Parotid gland (tissue), 1 donor: ENCODE measurements around the gene PTRH1.

DNA sequence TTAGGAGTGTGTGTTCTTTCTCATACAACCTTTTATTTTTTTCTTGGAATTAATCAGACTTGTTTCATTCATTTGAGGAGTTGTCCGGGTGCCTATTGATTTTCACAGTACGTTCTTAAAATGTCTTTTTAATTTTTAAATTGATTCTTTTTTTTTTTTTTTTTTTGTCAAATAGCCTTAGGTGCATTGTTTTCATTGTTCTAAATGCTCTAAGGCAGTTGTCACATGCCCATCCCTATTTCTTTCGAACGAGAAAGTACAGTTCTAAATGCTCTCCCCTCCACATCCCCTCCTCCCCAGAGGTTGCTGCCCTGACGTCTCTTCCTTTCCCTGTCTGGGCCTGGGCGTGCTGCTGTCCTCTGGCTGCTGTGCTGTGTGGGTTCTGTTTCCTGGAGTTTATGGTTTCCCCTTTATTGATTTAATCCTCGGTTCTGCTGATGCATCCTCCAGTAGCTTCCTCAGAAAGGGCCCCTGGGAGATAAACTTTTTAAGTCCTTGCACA is 48.6 kb downstream of the MVB12B start:
- PRO-cap, result no peak

- PRO-cap, result no peak
These were observed 49.9 kb downstream of the MVB12B start for GRCh38 chr9:126376240-126377194.

DNA sequence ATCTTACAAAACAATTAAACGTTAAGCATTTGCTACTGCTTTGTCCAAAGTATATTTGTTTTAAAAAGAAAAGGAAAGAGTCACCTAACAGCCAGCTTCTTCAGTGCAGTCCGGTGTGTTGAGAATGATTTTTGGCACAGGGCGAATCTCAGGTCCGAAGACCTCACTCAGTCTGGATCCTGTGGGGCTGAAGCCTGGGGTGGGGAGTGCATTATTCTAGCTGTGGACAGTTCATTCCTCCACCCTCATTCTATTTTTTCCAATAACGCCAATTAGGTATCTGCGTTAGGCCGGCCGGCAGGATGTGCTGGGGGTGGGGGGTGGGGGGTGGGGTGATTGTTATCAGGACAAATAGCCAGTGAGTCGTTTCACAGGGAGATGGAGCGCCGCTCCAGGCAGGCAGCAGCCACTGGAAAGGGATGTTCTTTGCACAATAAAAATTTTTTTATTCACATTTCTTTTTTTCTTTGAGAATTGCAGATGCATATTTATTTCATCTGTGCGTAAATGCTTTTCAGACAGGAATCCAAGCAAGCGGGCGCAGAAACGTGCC is 3.9 kb downstream of the LMX1B start:
- PRO-cap, result no peak

GRCh38 chr9:126673545-126674104 is 59.9 kb downstream of the LMX1B start:
- PRO-cap, result no peak

- PRO-cap, result no peak
These were observed 13.3 kb upstream of the ZBTB43 start for GRCh38 chr9:126791477-126791979.

DNA sequence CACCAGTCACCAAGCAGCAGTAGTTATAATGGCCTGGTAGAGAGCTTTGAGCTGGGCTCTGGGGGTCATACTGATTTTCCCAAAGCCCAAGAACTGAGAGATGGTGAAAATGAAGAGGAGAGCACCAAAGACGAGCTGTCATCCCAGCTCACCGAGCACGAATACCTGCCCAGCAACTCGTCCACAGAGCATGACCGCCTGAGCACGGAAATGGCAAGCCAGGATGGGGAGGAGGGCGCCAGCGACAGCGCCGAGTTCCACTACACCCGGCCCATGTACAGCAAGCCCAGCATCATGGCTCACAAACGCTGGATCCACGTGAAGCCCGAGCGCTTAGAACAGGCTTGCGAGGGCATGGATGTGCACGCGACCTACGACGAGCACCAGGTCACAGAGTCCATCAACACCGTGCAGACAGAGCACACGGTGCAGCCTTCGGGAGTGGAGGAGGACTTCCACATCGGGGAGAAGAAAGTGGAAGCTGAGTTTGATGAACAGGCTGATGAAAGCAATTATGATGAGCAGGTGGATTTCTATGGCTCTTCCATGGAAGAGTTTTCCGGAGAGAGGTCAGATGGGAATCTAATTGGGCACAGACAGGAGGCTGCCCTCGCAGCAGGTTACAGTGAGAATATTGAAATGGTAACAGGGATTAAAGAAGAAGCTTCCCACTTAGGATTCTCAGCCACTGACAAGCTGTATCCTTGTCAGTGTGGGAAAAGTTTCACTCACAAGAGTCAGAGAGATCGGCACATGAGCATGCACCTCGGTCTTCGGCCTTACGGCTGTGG is 27.3 kb upstream of the ZBTB34 start:
- PRO-cap, result no peak

DNA sequence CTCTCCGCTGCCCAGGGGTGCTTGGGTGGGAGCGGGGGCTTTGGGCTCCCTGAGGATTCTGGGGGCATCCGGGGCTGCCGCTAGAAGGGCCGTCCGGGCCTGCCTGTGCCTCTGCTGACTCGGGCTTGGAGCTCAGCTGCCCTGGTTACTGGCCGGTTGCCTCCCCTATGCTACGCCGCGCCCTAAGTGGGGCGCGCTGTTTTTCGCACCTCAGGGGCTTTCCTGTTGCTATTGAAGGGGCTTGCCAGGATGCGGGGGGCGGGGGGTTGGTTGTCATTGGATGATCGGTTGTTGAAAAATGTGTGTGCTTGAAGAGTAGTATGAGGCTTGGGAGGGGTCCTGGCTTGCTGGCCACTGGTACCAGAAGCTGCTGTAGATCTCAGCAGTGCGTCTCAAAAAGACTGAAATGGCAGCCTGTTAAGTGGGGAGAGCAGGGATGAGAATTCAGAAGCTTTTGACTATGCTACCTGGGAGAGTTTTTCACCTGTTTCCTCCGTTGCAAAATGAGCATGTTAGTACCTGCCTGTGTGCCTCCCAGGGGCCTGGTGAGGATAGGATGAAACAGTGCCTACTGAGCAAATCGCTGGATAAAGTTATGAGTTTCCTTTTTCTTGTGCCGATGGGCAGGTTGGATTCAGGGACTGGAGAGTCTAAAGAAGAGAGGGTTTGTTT is 1.1 kb downstream of the RALGPS1 start:
- PRO-cap, result no peak

DNA sequence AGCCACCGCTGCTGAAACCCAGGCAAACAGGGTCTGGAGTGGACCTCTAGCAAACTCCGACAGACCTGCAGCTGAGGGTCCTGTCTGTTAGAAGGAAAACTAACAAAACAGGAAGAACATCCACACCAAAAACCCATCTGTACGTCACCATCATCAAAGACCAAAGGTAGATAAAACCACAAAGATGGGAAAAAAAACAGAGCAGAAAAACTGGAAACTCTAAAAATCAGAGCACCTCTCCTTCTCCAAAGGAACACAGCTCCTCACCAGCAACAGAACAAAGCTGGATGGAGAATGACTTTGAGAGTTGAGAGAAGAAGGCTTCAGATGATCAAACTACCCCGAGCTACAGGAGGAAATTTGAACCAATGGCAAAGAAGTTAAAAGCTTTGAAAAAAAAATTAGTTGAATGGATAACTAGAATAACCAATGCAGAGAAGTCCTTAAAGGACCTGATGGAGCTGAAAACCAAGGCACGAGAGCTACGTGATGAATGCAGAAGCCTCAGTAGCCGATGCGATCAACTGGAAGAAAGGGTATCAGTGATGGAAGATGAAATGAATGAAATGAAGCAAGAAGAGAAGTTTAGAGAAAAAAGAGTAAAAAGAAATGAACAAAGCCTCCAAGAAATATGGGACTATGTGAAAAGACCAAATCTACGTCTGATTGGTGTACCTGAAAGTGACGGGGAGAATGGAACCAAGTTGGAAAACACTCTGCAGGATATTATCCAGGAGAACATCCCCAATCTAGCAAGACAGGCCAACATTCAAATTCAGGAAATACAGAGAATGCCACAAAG is 79.5 kb downstream of the RALGPS1 start:
- PRO-cap, result no peak

DNA sequence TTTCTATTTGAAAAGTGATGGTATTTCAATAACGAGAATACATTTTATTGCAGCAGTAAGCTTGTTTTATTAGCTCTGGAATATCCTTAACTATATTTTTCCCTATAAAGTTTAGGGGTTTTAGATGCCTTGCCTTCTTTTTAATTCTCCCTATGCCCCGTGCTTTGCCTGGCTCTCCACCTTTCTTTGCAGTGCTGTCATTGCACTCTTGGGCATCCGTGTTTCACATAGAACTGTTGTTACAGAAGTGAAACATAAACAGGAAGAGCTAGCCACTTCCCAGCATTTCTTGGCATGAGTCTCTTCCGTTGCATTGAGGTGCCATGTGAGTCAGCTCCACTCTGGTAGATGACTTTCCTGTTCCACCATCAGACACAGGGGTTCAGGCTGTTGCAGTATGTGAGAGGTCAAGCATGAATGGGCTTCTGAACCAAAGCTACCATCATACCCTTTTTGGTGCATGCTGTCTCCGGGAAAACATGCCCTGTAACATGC is 73.4 kb downstream of the ANGPTL2 start:
- PRO-cap, result no peak

DNA sequence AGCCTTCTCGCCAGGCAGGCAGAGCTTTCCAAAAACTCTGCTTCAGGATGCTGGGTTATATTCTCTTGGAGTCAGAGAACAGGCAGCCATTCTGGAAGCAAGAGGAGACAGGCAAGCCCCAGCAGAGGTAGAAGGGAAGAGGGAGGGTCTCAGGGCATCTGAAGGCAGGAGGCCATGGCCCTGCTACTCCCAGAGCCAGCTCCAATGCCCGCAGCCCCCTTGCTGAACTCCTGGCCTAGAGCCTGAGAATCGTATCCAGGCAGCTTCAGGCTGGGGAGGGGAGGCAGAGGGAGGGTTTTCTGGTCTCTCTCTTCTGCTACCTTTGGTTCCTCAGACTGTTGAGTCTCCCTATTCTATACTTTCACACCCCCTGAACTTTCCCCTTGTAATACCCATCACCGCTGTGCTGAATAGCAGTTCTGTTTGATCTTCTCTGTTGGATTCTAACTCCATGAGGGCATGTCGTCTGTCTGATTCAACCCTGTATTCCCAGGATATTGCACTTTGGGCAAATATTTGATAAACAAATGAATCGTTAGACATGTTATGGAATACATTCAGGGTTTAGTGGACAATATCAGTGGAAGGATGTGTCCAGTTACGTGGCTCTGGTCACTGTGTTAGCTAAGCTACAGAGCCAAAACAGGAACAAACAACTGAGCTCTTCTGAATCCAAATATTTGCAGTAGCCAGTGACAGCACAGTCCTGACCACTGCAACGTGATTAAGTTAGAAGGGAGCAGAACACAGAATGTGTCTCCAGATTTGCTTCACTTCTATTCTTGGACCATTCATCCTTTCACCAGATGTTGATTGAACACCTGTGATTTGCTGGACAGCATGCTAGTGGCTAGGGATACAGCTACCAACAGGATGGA is 13.3 kb downstream of the ANGPTL2 start:
- PRO-cap, result no peak

DNA sequence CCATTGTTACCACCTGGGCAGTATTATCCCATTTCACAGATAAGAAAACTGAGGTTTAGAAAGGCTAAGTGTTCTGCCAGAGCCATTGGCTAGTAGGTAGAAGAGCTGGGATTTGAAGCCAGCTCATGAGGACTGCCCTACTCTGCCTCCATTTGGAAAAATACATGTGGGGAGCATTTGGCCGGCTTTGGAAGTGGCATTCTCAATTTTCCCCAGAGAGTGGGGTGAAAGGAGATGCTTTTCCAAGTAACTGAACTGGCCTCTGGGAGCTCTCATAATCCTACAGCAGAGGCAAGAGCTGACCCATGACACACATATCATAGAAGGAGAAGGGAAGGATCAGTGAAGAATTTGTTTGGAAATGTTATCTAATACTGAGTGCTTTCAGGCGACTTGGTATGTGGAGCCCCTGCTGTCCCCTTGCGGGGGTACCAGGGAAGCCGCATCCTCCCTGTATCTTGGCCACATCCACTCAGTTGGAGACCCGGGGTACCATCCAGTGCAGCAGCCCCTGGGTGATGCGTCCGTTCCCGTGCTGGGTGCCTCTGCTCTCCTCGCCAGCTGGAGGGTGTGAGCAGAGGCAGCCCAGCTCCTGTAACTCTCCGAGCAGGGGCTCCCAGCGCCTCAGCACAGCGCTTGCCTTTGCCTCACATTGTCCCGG is 1.1 kb downstream of the ANGPTL2 start:
- PRO-cap, result no peak

DNA sequence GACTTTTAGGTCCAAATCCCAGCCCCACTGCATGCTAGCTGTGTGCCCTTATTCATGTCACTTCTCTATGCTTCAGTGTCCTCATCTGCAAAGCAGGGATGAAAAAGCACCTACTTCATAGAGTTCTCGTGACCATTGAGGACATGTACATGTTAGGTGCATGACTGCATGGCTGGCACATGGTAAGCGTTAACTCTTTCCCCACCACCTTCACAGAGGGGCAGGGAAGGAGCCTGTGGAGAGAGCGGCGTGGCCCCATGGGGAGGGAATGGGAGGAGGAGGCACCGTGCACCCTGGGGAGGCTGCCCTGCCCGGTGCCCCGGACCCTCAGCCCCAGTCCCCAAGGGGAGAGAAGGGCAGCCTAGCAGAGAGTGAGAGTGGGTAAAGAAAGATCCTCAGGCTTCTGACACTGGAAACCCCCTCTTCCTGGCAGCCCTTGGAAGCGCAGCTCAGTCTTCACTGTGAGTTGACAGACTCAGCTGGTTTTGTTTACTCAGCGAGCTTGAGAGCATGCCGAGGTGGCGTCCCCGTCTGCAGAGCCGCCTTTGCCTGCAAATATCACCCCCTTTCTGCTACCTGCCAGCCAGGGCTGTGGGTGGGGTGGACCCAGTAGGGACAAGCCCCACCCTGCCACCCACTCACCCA is 10.6 kb upstream of the ANGPTL2 start:
- PRO-cap, result no peak

DNA sequence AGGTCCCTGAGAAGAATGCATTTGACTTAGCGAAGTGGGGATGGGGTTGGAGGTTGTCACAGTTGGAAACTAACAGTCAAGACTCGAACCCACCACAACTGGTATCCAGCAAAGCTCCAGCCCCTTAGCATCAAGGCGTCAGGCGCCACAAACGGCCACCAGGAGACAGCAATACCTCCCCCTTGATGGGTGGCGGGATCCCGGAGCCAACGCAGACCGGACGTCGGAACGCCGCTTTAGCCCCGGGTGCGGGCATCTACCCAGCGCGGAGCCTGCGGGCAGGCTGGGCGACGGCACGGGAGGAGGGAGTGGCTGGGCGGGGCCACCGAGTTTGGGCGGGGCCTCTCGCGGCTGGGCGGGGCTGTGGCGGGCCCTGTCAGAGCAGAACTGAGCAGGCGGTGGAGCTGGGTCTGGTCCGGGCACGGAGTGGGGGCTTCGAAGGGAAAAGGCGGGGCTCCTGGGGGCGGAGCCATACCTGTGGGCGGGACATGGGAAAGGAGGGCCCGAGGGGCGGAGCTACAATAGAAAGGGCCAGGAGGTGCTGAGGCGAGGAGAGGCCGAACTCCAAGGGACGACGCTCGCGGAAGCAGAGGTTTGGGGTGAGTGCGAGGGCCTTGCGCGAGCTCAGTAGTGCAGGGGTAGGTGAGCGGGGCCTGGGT is 40.4 kb upstream of the GARNL3 start:
- PRO-cap, result bidirectional peak, plus-strand start at position 534 of the sequence, minus-strand start at position 274 of the sequence

DNA sequence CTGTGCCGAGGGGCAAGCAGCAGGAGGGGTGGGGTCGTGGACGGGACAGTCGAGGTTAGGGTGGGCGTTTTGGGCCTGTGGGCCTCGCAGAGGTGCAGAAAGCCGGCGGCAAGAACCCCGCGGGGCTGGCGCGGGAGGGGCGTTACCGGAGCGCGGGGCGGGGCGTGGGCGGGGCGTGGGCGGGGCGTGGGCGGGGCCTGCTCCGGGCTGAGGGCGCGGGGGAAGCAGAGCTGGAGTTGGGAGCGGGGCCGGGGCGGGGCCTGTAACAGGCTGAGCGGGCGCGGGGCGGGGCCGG is 39.9 kb upstream of the GARNL3 start:
- PRO-cap, result no peak

GRCh38 chr9:127337039-127337328 is 60.0 kb upstream of the SLC2A8 start:
- PRO-cap, result no peak

- PRO-cap, result no peak
These were observed 55.7 kb downstream of the LRSAM1 start for GRCh38 chr9:127506927-127507521.

- PRO-cap, result no peak
These were observed 27.0 kb downstream of the NIBAN2 start for GRCh38 chr9:127541827-127542346.

DNA sequence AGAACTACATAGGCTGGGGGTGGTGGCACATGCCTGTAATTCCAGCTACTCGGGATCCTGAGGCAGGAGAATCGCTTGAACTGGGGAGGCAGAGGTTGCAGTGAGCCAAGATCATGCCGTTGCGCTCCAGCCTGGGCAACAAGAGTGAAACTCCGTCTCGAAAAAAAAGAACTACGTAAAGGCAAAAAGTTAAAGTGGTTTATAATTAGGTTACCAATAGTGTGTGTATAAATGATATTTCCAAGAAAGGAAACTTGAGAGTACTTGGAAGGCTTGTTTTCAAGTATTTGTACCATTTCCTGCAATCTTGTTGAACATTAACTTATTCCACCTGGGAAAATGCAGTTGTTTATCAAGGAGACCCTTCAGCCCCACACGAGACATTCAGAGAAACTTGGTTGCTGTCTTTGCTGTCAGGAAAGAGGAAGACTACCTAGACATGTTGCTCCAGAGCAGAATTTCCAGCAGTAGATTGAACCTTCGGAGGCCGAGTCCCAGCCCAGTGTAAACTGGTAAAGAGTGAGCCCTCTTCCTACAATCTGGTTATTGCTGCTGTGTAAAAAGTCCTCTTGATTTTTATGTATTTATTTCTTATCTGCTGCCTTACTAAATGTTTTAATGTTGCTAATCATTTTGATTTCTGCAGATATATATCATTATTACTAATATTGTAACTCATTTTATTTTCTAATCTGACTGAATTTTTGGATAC is 30.1 kb downstream of the STXBP1 start:
- PRO-cap, result no peak

DNA sequence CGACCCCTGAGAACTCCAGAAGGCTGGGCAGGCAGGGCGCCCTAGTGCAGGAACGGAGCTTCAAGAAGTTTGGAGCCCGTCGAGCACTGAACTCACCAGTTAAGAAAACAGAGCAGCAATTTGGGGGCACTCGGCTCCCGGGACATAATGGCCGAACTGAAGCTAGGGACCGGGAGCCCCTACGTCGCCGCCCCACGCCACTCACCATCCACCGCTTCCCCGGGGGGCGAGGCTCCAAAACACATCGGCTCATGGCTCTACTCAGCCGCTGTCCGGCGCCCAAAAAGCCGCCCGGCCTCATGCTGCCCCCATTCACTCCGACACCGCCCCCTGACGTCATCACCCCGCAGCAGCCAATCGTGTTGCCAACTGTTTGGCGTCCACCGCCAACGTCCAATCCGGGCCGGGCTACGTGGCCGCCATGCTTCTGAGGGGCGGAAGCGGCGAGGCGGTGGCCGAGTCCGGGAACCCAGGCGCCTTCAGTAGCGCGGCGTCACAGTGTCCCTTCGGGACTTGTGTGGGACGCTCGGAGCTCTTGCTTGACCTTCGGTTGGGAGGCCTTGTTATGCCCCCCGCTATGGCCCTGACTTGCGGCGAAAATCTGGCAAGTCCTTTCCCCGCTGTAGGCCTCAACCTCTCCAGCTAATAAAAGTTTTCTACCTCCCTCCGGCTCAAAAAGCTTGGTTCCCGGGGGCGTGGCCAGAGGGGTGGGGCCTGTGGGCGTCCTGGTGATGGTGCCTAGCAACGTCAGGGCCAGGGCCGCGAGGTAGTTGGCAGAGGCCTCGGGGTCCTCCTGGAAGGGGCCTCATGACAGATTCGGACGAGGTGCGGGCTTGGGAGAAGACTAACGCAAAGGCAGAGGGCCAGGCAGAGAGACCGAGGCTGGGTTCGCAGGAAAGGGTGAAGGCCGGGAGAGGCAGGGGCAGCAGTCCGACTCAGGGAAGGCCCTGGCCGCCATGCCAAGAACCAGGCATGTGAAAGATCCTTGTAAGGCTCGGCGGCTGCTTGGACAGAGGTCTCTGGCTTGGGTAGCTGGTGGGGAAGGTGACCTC is at the start of gene PTRH1:
Gene PTRH1 (minus strand): TSS at position 325 of the 1,052 bp plus-strand sequence.
- PRO-cap, result bidirectional peak, plus-strand start at position 446 of the sequence, minus-strand start at position 322 of the sequence; unidirectional peak, minus-strand start at position 647 of the sequence

GRCh38 chr9:127738588-127738861 is 3.4 kb upstream of the TOR2A start:
- PRO-cap, result no peak